Mesothelial cell of epicardium (in vitro differentiated cells): ENCODE measurements around a stretch of chr18.

DNA sequence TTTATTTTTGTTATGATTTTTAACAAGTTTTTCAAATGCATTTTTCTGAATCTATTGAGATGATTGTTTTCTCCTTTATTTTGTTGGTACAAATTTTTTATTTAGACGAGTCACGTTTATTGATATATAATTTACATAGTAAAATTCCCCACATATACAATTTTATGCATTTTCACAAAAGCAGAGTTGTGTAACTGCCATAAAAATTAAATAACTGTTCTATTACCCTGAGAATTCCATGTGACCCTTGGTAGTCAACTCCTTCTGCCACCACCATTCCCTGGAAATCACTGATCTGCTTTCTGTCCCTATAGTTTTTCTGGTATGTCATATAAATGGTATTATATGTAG lies 26.2 kb upstream of the ST8SIA5 start:
- PRO-cap: no peak

- PRO-cap: no peak
Observed at GRCh38 chr18:46945909-46946353, 28.5 kb downstream of the KATNAL2 start.

DNA sequence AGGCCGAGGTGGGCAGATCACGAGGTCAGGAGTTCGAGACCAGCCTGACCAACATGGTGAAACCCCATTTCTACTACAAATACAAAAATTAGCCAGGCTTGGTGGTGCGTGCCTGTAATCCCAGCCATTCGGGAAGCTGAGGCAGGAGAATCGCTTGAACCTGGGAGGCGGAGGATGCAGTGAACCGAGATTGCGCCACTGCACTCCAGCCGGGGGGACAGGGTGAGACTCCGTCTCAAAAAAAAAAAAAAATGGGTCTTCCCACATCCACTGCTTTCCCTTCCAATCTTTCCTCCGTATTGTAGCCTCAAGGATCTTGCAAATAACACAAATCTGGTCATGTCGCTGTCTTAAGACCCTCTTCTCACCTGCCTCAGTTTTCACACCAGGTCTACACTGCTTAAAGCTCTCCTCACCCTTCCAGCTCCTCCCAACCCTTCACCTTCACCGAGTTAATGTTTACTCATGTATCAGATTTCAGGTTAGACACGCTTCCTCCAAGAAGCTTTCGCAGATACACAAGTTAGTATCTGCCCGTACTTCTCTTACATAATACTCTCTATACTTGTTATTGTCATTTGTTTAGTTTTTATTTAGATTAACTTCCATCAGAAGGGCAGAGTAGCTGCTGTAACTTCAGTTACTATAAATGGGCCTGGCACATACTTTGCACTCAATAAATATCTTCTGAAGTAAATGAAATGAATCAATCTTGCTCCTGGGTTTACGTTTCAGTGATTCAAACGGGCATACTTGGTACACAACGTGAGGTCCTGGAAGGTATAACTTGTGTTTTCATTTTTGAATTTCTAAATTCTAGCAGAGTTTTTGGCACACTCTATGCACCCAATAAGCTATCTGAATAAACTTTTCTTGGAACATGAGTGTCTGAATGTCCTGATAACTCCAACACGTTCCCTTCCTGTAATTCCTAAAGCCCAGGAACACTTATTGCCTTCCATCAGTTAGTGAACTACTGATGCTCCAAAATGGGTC lies 1.4 kb downstream of the IER3IP1 start:
- PRO-cap: no peak

- PRO-cap: no peak
Observed at GRCh38 chr18:47879292-47880018, 51.0 kb downstream of the SMAD2 start.

GRCh38 chr18:48077611-48078057 lies 147.2 kb upstream of the SMAD2 start:
- PRO-cap: no peak

GRCh38 chr18:48139148-48140265 lies 209.0 kb upstream of the SMAD2 start:
- PRO-cap: no peak

DNA sequence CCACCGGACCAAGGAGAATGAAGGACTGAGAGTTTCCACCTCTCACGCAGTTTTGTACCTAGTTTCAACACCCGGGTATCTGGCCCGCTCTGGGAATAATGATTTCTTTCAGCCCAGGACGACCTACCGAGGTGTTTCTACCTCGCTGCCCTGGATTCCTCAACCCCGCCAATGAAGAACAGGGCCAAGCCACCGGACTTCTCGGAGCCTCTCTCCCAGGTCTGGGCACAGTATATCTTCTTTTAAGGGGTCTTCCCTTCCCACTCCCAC lies 1.5 kb downstream of the ZBTB7C start:
- PRO-cap: no peak

DNA sequence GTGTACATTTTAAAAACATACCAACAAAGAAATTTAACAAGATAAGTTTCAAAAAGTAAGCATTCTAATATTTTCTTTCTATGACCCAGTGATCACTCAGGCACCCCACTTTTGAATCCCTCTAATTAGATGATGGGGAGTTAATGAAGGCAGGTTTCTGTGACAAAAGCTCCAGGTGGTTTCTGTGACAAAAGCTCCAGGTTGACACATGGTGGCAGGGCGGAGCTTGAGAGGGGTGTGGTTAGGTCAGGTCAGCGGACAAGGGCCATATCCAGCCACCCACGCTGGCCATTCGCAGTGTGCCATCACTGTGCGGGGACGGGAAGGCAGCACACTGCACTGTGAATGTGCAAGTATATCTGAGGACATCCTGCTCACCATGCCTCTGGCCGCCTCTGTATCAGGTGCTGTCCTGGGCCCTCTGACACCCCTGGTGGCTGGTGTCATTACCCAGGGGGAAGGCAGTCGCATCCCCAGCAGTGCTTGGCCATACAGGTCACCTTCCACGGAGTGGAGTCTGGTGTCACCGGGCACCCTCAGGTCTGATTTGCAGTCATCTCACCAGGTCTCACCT lies 34.7 kb downstream of the CTIF start:
- PRO-cap: no peak

DNA sequence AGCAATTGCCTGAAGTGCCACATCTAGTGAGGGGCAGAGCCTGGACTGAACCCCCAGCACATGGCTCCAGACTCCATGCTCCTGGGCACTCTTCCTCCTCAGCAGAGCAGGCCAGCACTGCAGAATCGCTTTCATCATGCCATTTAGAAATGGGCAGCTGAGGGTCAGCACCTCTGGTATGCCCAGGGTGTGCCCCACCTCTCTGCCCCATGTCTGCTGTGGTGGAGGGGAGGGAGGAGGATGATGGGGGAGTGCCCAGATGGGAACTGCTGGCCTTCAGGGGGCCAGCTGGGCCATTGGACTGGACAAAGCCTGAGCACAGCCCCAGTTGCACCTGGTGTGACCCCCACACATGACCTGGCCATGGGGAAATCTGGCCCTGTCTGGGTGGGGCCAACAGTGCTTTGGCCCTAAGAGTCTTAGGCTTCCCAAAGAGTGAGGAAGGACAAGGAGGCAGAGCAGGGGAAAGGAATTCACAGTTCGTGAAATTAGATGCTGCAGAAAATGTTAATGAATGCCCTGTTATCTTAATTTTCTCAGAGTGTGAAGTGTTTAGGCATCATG lies 44.1 kb downstream of the CTIF start:
- PRO-cap: no peak

DNA sequence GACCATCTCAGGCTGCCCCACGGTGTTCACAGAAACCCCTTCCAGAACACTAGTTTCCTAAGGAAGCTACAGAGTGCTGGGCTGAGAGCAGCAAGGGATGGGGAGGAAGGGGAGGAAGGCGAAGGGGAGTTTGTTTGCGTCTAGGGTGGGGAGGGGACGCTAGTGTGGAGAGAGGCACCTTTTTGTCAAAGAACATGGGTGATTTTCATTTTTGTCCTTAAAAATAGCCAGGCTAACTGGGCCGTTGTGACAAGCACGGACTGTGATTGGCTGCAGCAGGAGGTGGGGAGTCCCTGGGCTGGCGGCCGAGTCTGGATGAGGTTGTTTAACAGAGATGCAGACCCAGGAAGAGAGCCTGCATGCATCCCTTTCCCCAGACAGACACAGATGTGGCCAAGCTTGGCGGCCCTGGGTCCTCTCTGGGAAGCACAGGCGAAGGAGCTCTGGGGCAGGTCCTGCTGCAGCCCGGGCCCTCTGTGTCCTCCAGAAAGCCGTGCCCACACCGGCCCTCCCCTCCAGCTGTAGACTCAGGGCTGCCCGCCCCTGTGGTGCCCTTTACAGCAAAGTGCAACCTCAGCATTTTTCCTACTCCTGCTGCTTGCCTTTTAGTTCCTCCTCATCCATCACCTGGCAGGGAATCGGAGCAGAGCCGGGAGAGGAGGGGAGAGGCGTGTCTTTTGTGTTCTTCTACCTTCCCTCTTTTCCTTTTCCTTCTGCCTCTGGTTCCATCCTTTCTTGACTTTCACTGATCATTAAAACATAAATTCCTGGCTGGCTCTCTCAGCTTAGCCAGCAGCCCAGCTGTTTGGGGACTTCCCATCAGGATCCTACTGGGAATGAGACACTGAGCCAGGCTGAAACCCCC lies 74.8 kb downstream of the CTIF start:
- PRO-cap: no peak

DNA sequence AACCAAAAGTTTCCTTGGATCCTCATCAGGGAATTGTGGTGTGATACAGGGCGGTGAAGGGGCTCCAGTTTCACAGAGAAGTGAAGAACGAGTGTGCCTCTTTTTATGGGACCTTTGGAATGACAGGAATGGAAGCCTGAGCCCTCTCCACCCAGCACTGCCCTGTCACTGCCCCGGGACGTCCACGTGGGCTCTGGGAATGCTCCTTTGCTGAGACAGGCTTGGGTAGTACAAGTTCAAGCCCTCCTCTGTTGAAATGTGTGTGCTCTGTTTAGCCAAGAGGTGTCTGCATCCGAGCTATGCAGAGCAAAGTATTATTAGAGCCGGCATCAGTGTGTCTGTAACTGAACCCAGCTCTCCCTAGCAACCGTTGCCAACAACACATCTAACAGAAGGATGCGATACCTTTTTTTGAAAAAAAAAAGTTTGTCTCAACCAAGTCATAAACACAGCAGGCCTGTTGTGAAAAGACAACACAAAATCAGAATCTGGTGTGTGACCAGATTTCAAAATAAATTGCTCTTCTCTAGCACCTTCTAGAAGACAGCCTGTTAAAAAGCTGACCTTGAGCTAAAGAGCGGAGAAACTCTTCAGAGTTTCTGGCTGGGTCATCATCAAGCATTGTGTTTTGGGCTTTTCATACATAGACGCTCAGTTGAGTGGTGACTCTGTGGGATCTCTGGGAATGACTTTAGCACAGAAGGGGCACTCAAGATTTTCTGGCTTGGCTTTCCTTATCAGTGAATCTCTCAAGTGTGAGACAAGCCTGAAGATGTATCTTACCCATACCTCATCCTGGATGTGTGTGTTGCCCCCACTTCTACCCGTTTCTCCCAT lies 183.3 kb downstream of the SMAD7 start:
- PRO-cap: no peak

DNA sequence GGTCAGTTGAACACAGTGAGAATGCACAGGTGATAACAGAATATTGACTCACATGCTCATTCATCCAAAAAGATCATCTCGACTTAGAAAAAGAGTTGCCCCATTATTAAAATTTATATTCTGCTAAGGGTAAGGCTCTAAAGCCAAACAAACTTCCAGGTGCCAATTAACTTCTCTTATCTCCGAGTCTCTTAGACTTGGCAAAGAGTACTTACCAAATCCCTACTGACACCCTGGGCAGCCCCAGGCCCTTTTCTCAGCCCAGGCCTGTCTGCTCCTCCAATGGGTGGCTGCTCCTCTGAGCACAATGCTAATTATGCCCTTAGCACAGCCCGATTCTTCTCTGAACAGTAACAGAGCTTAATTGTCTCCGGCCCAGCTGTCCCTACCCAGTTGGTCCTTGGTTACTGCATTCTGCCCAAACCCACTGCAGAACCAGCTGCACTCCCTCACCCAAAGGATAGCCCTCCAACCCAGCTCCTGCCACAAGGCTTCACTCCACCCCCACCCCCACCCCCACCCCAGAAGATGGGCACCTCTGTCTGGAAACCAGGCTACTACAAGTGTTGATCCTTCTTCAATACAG lies 110.3 kb downstream of the SMAD7 start:
- PRO-cap: no peak

- PRO-cap: no peak
Observed at GRCh38 chr18:48889235-48889932, 61.4 kb downstream of the SMAD7 start.

DNA sequence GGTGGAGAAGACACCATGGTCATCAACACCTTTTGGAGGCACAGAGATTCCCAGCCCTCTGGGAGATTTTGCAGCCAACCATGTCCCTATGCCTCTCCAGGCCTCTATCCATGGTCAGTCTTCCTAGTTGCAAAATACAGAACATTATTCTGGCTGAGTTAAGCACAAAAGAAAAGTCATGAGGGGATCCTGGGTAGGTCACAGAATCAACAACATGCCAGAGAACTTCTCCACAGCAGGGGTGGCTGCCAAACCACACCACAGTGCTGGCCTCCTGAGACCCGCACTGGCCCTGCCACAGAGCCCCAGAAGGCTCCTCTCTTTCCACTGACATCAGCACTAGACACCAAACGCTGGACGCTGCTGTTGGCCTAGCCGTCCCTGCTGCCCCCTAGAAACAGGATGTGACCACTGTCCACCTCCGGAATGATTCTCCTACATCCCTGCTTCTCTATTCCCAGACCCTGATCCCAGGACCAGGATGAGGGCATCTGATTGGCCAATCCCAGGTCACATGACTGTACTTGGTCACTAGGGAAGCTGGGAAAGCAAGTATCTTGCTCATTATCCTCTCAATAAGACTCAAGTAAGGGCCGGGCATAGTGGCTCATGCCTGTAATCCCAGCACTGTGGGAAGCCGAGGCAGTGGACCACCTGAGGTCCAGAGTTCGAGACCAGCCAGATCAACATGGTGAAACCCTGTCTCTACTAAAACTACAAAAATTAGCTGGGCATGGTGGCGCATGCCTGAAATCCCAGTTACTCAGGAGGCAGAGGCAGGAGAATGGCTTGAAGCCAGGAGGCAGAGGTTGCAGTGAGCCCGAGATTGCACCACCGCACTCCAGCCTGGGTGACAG lies 47.6 kb downstream of the SMAD7 start:
- PRO-cap: no peak

GRCh38 chr18:48921597-48922122 lies 29.1 kb downstream of the SMAD7 start:
- PRO-cap: no peak

- PRO-cap: no peak
Observed at GRCh38 chr18:48942236-48943133, 8.3 kb downstream of the SMAD7 start.

GRCh38 chr18:48944575-48944986 lies 6.2 kb downstream of the SMAD7 start:
- PRO-cap: no peak

DNA sequence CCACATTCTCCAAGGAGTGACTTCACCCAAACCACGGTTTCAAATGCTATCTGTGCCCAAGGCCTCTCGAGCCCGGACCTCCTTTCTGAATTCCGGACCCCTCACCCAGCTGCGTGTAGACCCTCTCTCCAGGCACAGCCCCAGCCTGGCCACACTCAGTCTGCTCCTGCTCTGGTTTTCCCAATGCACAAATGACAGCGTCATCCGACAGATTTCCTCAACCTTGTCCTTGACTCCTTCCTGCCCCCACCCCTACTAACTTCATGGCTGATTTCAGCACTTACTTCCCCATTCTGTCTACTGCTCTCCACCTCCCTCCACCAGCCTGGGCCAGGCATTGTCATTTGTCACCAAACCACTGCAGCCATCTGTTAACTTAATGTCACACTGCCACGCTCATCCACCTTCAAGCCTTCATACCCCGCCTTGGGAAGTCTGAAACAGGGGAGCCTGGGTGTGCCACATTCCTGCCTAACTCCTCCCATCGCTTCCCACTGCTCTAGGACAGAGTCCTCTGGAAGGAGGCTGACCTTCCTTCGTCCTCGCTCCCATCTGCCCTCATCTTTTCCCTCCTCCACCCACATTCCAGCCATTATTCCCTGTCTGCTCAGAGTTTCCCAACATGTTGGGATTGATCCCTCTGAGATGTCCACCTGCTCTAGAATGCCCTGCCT lies 42.0 kb upstream of the SMAD7 start:
- PRO-cap: no peak

GRCh38 chr18:49023354-49024008 lies 72.7 kb upstream of the SMAD7 start:
- PRO-cap: no peak

GRCh38 chr18:49491102-49491569 lies 1.1 kb downstream of the RPL17 start:
- PRO-cap: unidirectional peak, minus-strand start at chr18:49491347